ENCODE measurements around the genes HHIPL2, MIA3, SUSD4 and CAPN8.

GRCh38 chr1:222547819-222548418, at the start of gene HHIPL2:
Gene HHIPL2, minus strand, starts transcription at chr1:222548104.
- PRO-cap = no peak
- RAMPAGE, long total RNA, 5 experiments = no peak in any of the 5 experiments
- RRBS = no CpG with 5 or more reads among the region's 8 CpGs

GRCh38 chr1:222617313-222618350, at the start of gene MIA3:
Gene MIA3, plus strand, starts transcription at chr1:222618097.
- PRO-cap = bidirectional peak, plus-strand start at chr1:222617723, minus-strand start at chr1:222617660; bidirectional peak, plus-strand start at chr1:222618111, minus-strand start at chr1:222617794
- RAMPAGE, long total RNA, 5 experiments = start-site peak on the plus strand in 5 of 5 experiments, at chr1:222618074-222618139 at its widest, 39 to 1,400 reads per replicate
- RRBS = 2% methylated on average over 24 of the region's 88 CpGs

- PRO-cap = no peak
- RAMPAGE, long total RNA, 5 experiments = no peak in any of the 5 experiments
- RRBS = 2% methylated on average over 13 of the region's 37 CpGs
Observed at GRCh38 chr1:222618351-222618833, 495 bp downstream of the MIA3 start.

- PRO-cap = no peak
- RAMPAGE, long total RNA, 5 experiments = start-site peak on the plus strand in 1 of 5 experiments, at chr1:222627709-222627717 at its widest, 33 reads per replicate
- RRBS = no CpG with 5 or more reads among the region's 6 CpGs
Observed at GRCh38 chr1:222627168-222627924, 9.4 kb downstream of the MIA3 start.

DNA sequence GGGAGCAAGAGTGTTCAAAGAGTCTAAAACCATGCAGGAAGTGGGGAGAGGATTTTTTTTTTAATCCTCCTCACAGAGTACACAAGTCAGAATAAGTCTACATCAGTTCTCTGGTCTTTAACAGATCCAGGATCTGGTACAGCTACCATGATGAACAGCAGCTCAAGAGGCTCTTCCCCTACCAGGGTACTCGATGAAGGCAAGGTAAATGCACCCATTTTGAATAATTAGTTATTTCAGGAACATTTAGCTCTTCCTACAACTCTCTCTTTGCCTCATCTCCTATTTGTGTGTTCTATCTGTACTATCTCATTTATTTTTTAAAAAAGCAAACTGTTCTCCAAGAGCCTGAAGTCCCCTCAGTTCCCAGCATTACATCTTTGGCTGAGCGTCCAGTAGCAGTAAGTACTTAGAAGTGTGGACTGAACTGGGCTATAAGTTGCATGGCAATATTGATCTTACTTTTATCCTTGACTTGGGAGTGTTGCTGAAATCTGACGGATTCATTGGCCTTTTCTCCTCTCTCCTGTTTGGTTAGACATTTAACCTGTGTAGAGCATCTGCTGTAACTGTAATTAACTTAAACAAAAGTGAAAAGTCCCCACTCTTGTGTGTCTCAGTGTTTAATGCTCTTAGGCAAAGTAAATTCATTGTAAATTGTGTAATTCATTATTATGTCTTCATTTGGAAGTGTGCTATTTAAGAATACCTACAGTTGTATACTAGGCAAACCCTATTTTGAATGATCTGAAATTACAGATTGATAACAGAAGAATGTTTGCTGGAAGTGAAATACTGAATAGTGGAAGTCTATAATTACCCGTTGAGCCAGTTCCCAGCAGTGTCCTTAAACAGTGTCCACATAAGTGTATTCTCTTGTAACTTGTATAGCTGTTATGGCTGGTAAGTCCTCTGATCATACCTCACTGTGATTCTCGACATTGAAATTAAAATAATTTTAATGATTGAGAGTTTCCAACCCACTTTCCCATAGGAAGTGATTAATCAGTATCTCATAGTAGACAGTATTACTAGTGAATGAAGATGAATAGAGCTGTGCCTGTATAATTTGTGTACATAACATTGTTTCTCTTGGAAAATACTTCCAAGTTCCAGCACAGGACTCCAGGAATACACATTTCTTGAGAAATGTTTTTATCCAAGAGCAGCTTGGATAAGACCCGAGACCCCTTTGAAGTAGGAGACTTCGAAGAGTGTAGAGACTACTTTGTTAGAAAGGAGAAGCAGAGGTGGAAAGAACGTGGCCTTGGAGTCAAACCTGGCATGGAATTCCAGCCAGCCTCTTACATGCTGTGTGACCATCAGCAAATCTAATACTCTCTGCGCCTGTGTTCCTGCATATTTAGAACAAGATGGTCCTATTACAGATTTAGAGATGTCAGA, 44.7 kb downstream of the MIA3 start:
- PRO-cap = no peak
- RAMPAGE, long total RNA, 5 experiments = start-site peak on the minus strand in 1 of 5 experiments, centred at position 476 of the sequence, 20 reads per replicate
- RRBS = no CpG with 5 or more reads among the region's 9 CpGs

DNA sequence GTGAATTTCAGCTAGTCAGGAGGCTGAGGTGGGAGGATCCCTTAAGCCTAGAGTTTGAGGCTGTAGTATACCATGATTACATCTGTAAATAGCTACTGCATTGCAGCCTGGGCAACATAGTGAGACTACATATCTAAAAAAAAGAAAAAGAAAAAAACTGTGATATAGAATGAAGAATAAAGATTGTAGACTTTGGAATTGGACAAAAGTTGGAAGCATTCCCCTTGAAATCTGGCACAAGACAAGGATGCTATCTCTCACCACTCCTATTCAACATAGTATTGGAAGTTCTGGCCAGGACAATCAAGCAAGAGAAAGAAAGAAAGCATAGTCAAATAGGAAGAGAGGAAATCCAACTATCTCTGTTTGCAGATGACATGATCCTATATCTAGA, 42.3 kb downstream of the DISP1 start:
- PRO-cap = no peak
- RAMPAGE, long total RNA, 5 experiments = start-site peak on the plus strand in 2 of 5 experiments, centred at positions 119 to 291 of the sequence, 5 to 9 reads per replicate

GRCh38 chr1:223001407-223002033, 141.5 kb downstream of the TLR5 start:
- PRO-cap = no peak
- RAMPAGE, long total RNA, 5 experiments = no peak in any of the 5 experiments
- RRBS = no CpG with 5 or more reads among the region's 3 CpGs

DNA sequence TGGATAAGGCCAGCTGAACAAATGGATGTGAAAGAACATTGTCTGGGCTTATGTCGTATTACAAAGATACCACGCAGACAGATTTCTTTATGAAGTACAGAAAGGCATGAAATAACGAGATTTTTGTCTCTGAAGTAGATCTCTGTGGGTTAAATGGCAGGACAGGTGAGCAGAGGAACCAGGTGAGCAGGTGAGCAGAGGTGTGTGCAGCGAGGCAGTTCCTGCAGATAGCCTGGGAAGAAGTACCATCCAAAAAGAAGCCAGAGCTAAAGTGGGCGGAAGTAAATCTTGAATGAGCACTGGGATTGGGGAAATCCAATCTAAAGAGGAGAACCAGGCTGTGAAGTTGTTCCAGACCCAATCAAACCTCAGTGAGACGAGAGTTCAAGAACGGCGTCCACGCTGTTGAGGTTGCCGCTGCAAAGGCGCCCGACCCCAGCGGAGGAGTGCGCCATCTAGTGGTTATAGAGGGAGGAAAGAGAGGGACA, 19.6 kb downstream of the TLR5 start:
- PRO-cap = no peak
- RAMPAGE, long total RNA, 5 experiments = no peak in any of the 5 experiments
- RRBS = no CpG with 5 or more reads among the region's 14 CpGs

GRCh38 chr1:223177736-223178357, 34.8 kb upstream of the TLR5 start:
- PRO-cap = unidirectional peak, minus-strand start at chr1:223177936
- RAMPAGE, long total RNA, 5 experiments = no peak in any of the 5 experiments
- RRBS = no CpG with 5 or more reads among the region's 8 CpGs

DNA sequence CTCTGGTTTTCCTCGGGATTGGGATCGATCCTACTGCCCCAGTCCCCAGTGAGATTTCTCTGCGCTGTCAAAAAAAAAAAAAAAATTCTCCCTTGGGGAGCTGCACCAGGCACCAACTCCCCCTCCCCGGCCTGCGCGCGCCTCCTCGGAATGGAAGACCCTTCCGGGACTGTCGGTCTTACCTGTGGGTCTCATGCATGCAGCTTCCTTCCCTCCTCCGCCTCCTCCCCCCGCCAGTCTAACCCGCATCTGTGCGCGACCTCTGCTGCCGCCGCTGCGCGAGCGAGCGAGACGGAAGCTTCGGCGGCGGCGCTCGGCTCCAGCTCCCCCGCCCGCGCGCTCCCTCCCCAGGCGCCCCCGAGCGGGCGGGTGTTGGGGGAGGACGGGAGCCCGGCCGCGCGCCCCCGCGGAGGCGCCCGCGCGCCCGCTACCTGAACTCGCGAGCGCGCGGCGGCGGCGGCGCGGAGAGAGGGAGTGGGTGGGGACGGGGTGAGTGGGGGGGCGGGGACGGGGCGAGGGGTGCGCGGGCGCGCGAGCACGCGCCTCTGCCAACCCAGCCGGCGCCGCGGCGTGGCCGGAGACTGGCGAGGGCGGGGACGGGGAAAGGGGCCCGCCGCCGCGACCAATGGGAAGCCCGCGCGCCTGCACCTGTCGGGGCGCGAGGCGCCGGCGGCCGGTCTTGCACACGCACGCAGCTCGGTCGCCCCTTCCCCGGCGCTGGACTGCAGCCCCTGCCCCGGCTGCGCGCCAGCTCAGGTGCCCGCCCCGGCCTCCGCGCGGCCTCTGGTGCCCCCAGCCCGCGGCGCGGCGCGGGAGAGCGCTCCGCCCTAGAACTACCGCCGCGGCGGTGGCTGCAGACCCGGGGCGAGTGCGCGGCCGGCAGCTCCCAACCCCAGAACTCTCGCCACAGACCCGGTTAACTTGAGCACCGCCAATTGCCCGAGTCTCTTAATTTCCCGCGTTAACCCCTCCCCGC, at the start of gene SUSD4:
SUSD4 (minus strand) TSS at position 302 of the 976 bp plus-strand sequence.
- PRO-cap = bidirectional peak, plus-strand start at position 455 of the sequence, minus-strand start at position 240 of the sequence; bidirectional peak, plus-strand start at position 654 of the sequence, minus-strand start at position 572 of the sequence
- RAMPAGE, long total RNA, 5 experiments = start-site peak on the minus strand in 3 of 5 experiments, centred at positions 235 to 325 of the sequence, 28 to 79 reads per replicate
- RRBS = 1% methylated on average over 30 of the region's 129 CpGs

GRCh38 chr1:223627885-223628573, 37.5 kb downstream of the CAPN8 start:
- PRO-cap = no peak
- RAMPAGE, long total RNA, 5 experiments = start-site peak on the minus strand in 1 of 5 experiments, at chr1:223628088-223628172 at its widest, 12 reads per replicate
- RRBS = no CpG with 5 or more reads among the region's 14 CpGs

GRCh38 chr1:223665233-223666059, at the start of gene CAPN8:
Gene CAPN8, minus strand, starts transcription at chr1:223665701.
- PRO-cap = unidirectional peak, minus-strand start at chr1:223665701
- RAMPAGE, long total RNA, 5 experiments = start-site peak on the minus strand in 3 of 5 experiments, at chr1:223665423-223665713 at its widest, 20 to 1,045 reads per replicate
- RRBS = no CpG with 5 or more reads among the region's 8 CpGs

- PRO-cap = no peak
- RAMPAGE, long total RNA, 5 experiments = start-site peak on the minus strand in 1 of 5 experiments, at chr1:223798518-223798604 at its widest, 44 reads per replicate
- RRBS = no CpG with 5 or more reads among the region's 15 CpGs
Observed at GRCh38 chr1:223798110-223798812, 47.5 kb downstream of the TP53BP2 start.

DNA sequence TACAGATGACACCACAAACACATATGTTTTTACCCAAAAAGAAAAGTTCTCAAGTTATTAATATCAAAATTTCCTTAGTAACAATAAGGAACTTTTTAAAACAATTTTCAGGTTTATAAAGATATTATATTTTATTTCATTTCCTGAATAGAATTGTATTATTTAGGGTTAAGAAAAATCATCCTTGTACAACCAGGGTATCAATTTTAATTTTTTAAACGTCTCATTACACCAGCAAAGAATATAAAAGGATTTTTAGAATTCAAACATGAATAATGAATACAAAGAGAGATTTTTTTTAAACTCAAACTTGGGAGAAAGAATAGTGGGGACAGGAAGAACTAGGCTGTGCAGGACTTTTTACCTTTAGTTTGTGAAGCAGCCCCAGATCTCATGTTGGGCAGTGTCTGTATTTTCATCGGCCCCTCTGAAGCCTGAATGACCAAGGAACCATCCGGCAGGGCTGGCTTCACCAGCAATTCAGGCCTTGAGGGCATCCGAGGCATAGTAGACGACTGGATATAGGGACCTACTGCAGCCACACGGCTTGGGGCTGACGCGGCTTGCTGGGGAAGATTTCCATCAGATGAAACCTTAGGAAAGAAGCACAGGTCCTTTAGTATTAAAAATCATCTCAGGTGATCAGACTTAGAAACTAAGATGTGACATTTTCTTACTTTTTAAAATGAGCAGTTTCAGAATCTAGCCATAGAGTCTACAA, 43.8 kb downstream of the TP53BP2 start:
- PRO-cap = no peak
- RAMPAGE, long total RNA, 5 experiments = start-site peak on the minus strand in 2 of 5 experiments, centred at positions 555 to 566 of the sequence, 6 to 7 reads per replicate
- RRBS = no CpG with 5 or more reads among the region's 8 CpGs

DNA sequence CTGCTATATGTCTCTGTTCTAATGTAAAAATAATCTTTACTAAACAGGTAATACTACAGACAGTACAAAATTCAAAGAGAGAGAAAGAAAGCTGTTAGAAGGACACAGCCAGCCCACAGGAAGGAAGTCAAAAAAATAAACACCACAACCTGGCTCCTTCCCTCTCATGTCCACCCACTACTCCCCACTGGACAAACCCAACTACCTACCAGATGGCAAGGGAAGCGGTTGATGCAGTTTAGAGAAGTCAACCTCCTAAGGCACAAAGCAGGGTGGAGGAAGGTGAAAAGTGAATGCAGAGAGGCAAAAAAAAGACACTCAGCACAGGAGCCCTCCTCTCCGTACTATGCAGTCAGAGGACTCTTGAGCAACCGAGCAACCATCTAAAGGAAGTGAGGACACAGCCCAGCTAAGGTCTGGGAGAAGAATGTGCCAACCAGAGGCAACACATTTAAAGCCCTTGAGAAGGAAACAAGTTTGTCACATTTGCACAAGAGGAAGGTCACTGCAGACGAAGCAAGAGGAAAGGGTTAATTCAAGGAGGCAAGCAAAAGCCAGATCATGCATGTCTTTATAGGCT, 20.0 kb downstream of the TP53BP2 start:
- PRO-cap = no peak
- RAMPAGE, long total RNA, 5 experiments = no peak in any of the 5 experiments
- RRBS = no CpG with 5 or more reads among the region's 4 CpGs

- PRO-cap = no peak
- RAMPAGE, long total RNA, 5 experiments = start-site peak on the plus strand in 4 of 5 experiments, at chr1:224011652-224012159 at its widest, 8 to 33 reads per replicate
- RRBS = no CpG with 5 or more reads among the region's 10 CpGs
Observed at GRCh38 chr1:224011463-224012325, 102.2 kb upstream of the FBXO28 start.

GRCh38 chr1:224013677-224014428, 100.1 kb upstream of the FBXO28 start:
- PRO-cap = no peak
- RAMPAGE, long total RNA, 5 experiments = start-site peak on the plus strand in 3 of 5 experiments, at chr1:224013705-224014400 at its widest, 5 to 35 reads per replicate
- RRBS = no CpG with 5 or more reads among the region's 30 CpGs

- PRO-cap = unidirectional peak, minus-strand start at chr1:224114547
- RAMPAGE, long total RNA, 5 experiments = no peak in any of the 5 experiments
- RRBS = 1% methylated on average over 7 of the region's 41 CpGs
Observed at GRCh38 chr1:224114373-224115157, 654 bp downstream of the FBXO28 start.

DNA sequence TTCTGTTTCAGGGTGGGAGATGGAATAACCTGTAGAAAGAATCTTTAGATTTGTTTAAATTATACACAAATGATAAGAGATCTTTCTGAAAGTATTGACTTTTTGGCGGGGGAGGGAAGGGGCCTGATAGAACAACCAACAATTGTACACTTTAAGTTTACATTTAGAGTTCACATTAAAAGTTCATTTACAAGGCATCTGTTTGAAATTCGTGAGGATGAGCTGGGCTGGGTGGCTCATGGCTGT, 3.7 kb downstream of the DEGS1 start:
- PRO-cap = no peak
- RAMPAGE, long total RNA, 5 experiments = no peak in any of the 5 experiments
- RRBS = no CpG with 5 or more reads among the region's 2 CpGs

DNA sequence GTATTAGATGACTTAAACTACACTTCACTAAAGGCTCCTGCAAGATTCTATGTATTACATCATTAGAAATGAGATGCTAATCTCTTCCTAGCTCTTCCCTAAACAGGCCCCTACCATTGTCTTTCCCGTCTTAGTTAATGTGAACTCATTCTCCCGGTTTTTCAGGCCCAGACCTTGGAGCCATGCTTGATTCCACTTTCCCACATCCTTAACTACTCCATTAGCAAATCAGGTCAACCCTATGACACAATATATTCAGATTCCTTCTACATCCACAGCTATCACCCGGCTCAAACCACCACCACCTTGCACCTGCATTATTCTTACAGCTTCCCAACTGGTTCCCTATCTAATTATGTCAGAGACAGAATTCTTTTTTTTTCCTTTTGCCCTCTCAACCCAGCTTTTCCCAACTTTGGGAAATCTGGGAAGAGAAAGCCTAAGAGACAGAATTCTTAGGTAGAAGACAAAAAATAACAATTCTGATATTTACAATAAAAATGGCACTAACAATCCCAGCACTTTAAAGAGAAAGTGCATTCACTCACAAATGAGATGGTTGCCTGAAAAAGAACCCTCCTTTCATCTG, 73.2 kb downstream of the NVL start:
- PRO-cap = no peak
- RAMPAGE, long total RNA, 5 experiments = no peak in any of the 5 experiments
- RRBS = 76% methylated on average over 2 of the region's 3 CpGs

All from stomach (tissue), 7 donors.